Mesenchymal stem cell of the bone marrow (primary cell): ENCODE data around the gene B3GALNT2.

DNA sequence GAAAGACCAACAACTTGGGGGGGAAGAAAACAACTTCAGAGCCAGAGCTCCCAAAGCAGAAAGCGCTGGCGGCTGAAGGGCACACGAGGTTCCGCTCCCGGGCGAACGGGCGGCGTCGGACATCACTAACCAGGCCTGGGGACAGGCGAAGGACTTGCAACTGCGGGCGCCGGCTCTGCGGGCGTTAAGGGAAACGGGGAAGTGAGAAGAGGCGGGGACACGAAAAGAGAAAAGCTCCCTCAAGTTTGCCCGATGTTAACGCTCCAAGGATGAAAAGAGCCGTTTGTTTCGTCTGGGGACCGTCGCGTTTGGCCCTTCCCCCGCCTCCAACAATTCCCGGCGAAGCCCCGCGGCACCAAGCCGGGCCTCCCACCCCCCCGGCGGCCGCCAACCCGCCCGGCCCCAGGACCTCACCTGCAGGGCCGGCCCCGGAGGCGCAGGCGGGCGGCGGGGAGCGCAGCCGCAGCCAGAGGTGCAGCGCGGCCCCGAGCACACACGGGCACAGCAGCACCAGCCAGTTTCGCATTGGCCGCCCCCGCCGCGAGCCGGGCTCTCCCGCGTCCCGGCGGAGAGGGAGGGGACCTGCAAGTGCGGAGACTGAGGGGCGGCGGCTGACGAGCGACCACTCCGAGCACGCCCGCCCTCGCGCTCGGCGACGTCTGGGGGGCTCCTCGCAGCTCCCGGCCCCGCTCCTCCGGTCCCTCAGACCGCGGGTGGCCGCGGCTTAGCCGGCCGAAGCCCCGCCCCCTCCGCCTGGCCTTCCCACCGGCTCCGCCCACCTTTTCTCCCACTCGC, at the start of gene B3GALNT2:
B3GALNT2 (minus strand) TSS at position 726 of the 795 bp plus-strand sequence.
- CAGE, long polyA plus RNA, result no peak

- CAGE, long polyA plus RNA, result no peak
Measured at GRCh38 chr1:235505544-235505977, 1.3 kb upstream of the B3GALNT2 start.

DNA sequence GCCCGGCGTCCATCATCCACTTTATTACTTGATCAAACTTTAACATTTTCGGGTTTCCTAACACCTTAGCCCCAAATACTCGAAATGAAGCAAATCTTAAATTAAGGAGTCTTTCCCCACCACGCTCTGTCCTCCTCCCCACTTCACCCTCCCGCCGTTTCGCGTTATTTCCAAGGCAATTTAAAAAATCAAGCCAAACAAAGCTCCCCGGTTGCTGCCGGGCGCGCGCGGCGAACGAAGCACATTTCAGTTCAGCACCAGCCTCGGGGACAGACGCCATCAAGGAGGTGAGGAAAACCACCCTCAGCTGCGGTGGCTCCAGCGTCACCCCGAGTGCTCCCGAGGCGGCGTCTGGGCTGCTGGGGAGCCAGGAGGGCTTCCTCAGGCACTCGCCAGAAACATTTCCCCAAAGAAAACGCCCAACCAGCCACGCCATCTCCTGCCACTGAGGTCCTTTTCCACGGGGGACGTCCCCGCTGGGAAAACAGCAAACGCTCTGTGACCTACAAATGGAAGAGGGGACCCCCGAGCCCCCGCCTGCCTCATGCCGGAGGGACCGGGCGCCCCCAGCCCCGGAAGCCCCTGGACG, 672 bp downstream of the GNG4 start:
- CAGE, long polyA plus RNA, result no peak

- CAGE, long polyA plus RNA, result no peak
Measured at GRCh38 chr1:235971365-235972393, 93.2 kb downstream of the NID1 start.

- CAGE, long polyA plus RNA, result no peak
Measured at GRCh38 chr1:235972394-235972930, 92.4 kb downstream of the NID1 start.

- CAGE, long polyA plus RNA, result no peak
Measured at GRCh38 chr1:235983742-235984722, 80.9 kb downstream of the NID1 start.

DNA sequence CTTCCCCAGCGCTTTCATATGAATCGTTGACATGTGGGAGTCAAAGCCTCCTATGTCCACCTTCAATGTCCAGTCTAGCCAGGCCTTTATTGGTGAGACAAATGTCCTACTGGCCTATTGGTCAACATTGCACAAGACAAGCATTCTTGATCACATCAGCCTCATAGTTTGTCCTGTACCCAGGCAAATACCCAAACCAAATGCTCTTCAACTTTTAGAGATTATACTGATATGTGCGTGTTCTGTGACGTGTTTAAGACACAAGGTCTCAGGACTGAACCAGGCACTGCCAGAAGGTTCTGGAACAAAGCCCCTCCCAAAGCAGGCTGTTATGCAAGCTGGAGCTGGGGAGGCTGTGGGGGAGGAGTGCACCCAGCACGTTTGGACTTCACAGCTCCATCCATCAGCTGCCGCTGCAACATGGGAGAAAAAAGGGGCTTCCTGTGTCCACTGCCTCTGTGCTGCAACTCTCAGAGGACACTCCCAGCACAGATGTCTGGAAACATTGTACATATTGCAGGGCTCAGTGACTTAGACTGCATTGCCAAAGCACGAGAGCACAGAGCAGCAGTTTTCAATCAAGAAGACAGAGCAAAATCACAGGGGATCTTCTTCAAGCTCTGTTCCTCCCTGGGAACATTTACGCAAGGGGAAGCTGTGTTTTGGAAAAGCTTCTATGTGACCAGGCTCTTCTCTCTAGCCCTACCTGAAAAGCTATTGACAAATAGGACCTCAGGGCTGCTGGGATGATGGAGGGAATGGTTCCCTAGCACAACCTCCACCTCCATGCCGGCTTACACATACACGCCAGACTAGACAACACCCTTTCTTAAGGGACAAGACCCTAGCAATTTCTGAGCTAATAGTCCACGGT, 45.8 kb downstream of the NID1 start:
- CAGE, long polyA plus RNA, result no peak

DNA sequence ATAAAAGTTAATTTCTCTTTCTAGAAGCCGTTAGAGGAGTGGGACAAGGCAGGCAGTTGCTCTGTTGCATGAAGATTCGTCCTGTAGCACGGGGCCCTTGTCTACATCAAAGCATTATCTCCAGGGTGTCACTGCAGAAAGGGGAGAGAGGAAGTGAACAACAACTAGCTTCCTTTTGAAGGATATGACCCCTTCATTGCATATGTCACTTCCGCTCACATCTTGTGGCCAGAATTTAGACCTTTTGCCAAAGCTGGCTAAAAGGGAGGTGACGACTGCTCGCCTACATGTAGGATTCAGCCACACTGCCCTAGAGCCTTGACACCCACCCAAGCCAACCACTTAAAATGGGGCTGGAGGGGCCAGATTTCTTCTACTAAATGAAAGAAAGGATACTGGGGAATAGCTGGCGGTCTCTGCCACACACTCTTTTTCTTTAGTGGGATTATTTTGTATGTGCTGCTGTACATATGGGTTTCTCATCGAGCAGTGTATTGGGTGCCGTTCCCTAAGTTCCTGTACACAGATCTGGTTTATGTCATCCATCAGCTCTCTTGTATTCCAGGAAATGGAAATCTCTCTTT, 26.8 kb upstream of the NID1 start:
- CAGE, long polyA plus RNA, result no peak

- CAGE, long polyA plus RNA, result no peak
Measured at GRCh38 chr1:236395771-236396266, 1.7 kb downstream of the EDARADD start.

- CAGE, long polyA plus RNA, result no peak
Measured at GRCh38 chr1:236502919-236503671, 20.7 kb upstream of the LGALS8 start.

- CAGE, long polyA plus RNA, result no peak
Measured at GRCh38 chr1:236603832-236604351, 424 bp downstream of the HEATR1 start.

GRCh38 chr1:236710531-236710930, 24.2 kb downstream of the ACTN2 start:
- CAGE, long polyA plus RNA, result no peak

DNA sequence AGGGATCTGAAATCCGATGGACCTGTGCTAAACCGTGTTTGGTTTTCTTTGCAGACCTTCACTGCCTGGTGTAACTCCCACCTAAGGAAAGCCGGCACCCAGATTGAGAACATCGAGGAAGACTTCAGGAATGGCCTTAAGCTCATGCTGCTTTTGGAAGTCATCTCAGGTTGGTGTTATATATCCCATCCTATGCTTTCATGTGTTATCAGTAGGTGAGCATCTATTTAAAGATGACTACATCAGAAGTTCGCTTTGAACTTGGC, 31.4 kb downstream of the ACTN2 start:
- CAGE, long polyA plus RNA, result no peak

DNA sequence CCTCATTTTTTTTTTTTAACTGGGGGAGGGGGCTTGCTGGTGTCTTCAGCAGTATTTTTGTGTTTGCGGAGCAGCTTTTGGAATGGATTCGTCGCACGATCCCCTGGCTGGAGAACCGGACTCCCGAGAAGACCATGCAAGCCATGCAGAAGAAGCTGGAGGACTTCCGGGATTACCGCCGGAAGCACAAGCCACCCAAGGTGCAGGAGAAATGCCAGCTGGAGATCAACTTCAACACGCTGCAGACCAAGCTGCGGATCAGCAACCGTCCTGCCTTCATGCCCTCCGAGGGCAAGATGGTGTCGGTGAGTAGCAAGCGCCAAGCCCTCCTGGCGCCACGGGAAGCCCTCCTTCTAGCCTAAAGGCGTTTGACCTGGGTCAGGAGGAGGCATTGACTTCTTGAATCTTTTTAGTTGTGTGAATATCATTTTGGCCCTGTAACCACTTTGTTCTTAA, 53.0 kb downstream of the ACTN2 start:
- CAGE, long polyA plus RNA, result no peak

DNA sequence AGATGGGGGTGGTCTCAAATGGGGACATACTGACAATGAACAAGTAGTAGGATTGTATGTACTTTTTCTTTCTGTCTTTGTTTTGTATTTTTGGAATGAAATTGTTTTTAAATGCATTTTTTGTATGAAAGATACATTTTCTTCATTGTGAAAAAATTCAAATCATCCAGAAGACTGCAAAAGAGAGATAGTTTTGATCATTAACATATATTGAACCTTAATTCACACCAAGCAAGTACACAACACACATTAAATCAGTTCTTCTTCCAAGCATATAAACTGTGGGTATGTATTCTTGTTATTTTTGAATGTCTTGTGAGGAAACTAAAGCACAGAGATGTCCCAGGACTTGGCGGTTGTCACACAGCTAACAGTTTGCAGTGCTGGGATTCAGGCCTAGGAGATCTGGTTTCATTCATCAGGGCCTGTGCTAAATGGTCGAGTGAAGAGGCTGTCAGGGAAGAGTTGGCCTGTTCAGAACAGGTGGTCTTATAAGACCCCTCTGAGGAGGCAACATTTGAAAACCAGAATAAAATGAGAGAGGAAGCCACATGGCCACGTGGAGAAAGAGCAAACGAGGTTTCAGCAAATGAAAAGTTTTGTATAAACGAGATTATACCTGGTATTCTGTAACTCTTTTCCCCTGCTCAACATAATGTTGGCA, 45.1 kb downstream of the MTR start:
- CAGE, long polyA plus RNA, result no peak

DNA sequence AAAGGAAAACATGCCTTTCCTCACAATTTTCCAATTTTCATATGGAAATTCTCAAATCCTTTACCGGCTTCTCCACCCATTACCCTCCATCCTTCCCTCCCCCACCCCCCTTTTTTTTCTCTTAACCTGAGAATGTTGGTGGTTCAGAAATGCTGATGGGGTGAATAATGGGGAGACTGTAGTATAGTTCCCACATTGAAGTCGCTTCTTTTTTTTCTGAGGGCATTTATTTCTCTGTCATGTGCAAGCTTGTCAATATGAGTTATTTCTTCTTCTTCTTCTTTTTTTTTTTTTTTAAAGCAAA, 2.6 kb downstream of the RYR2 start:
- CAGE, long polyA plus RNA, result no peak

- CAGE, long polyA plus RNA, result no peak
Measured at GRCh38 chr1:237075137-237075549, 33.2 kb downstream of the RYR2 start.

GRCh38 chr1:237602991-237603572, 287.6 kb downstream of the ZP4 start:
- CAGE, long polyA plus RNA, result no peak

GRCh38 chr1:237783586-237784616, 106.8 kb downstream of the ZP4 start:
- CAGE, long polyA plus RNA, result no peak

- CAGE, long polyA plus RNA, result no peak
Measured at GRCh38 chr1:239730240-239730816, 344.0 kb downstream of the CHRM3 start.